Neutrophil (primary cell): ENCODE measurements around the genes CPSF6 and BEST3.

DNA sequence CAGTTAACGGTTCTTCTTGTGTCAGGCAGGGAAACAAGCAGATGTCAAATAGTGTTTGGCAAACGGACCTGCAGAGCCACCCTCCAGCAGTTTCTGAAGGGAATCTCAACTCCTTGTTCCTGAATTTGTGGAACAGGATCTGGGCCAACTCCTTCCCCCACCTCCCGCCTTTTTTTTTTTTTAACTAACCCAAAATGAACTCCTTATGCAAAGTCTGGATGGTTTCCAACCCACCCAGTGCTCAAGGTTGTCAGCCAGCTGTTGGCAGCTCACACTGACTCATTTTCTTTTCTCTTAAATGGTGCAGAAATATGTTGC lies 187.4 kb downstream of the CAND1 start:
- PRO-cap = no peak

DNA sequence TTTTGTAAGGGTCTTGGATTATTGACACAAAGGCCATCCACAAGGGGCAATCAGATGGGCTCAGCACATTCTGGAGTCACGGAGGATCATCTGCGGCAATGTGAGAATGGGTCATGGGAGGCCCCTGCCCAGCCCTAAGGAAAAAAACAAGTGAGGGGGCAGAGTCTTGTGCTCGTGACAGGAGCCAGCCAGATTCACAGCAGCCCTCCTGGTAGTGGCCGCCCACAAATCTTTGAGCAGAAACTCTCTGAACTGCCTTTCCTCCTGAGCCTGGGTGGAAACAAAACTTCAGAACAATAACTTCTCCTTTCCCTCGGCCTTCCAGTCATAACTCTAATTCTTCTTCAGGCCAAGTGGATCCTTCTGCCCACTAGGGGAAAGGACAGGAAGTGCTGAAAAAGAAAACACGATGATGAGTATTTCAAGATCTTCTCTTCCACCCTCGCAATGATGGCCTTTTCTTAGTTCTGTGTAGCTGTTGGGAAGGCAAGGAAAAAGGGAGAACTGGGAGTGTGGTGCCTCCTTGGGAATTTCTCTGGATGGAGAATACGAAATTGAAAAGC lies 188.6 kb downstream of the CAND1 start:
- PRO-cap = no peak

DNA sequence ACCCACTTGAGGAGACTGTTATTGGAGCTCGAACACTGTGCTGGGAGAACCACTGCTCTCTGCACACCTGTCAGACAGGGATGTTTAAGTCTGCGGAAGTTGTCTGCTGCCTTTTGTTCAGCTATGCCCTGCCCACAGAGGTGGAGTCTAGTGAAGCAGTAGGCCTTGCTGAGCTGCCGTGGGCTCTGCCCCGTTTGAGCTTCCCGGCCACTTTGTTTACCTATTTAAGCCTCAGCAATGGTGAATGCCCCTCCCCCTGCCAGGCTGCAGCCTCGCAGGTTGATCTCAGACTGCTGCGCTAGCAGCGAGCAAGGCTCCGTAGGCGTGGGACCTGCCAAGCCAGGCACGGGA lies 143.5 kb downstream of the DYRK2 start:
- PRO-cap = no peak

DNA sequence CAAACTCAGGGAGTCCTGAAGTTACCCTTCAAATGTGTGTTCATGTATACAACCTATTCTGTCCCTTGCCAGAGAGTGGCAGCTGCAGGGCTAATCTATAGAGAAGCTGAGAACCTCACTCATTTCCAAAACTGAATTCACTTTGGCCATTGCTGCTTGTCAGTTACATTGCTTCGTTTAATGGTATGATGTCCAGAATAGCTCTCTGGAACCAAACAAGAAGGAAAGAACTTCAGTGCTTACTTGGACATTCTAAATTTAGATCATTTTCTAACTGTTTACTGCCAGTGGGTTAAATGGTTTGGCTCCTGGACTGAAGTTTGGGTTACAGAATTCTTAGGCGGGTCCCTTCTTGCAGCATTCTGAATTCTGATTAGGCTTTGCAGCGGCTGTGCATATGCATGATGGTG lies 148.6 kb downstream of the DYRK2 start:
- PRO-cap = no peak

GRCh38 chr12:68180802-68181519 lies 21.4 kb upstream of the IFNG start:
- PRO-cap = no peak

DNA sequence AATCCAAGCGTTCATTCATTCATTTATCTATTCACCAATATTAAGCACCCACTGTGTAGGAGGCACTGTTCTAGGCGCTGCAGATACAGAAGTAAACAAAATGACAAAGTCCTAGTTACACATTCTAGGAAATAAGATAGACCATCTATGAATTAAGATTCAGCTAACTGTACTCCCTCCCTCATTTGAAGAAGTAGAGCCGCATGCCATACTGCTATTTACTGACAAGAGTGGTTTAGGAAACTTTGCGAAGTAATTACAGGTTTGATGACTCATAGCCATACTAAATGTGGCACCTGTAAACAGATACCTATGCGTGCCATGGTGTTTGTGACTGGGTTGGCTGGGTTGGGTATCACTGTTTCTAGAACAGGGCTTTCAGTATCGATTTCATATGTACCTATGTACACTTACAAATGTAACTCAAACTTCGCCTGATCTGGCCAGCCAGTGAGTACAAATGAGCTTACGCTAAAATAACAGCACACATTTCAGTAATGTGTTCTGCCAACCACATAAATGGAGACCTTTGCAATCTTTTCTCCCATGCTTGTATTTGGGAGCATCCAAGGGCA lies 42.0 kb upstream of the MDM1 start:
- PRO-cap = no peak

DNA sequence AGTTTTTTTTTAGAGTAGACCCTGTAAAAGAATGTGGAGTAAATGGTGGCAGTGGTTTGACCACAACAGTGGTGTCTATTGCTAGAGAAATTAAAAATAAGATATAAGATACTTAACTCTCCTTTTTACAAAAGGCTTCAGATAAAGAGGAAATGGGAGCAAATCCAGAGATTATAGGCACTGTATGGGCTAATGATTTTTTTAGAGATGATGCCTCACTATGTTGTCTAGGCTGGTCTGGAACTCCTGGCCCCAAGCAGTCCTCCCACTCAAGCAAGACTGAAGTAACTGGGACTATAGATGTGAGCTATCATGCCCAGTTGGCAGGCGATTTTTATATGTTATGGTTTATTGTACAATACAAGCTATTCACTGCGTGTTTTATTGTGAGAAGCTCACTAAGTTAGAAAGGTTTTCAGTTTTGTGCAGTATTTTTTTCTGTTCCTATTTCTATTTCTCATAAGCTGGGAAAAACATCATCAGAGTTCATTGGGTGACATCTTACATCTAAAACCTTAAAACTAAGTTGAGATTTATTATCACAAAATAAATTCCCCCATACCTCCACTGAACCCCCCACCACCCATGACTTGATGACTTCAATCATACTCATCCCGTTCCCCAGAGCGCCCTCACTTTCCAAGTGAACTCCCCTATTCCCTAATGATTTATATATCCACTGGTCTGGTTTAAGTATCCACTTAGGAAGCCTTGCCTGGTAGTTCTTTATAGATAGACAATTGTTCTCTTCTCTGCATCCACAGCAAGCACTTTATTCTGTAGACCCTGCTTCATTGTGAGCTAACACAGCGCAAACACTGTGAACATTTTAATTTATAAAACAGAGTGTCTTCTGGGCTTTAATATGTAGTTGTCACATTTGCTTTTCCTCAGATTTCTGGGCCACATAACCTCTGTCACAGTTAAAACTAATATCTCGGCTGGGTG lies 22.2 kb downstream of the RAP1B start:
- PRO-cap = no peak

- PRO-cap = no peak
Measured at GRCh38 chr12:68976498-68976915, 43.5 kb upstream of the CPM start.

DNA sequence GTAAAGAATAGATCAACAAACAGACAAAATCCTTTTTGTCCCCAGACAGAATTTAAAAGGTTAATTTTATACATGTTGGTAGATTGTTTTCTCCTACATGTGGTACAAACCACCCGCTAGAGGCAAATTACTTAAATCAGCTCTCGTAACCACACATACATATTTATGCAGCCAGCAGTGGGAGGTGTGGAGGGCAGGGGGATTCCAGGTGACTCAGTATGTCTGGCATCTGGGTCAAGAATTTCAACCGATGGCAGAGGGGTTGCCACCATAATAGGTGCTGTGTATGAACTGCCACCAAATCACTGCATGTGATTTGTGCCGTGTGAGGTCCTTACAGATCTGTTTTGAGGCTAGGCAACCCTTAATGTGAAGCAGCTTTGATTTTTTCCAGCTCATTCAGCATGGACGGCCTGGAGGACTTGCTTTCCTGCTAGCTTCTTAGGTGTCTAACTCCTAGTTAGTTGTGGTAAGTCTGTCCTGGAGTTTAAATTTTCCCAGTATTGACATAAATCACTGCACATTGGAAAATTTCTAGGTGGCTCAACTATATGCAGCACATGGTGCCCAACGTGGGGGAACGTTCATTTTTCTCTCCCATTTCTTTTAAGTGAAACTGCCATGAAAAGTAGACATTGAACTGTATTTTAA lies 120.1 kb upstream of the CPM start:
- PRO-cap = no peak

DNA sequence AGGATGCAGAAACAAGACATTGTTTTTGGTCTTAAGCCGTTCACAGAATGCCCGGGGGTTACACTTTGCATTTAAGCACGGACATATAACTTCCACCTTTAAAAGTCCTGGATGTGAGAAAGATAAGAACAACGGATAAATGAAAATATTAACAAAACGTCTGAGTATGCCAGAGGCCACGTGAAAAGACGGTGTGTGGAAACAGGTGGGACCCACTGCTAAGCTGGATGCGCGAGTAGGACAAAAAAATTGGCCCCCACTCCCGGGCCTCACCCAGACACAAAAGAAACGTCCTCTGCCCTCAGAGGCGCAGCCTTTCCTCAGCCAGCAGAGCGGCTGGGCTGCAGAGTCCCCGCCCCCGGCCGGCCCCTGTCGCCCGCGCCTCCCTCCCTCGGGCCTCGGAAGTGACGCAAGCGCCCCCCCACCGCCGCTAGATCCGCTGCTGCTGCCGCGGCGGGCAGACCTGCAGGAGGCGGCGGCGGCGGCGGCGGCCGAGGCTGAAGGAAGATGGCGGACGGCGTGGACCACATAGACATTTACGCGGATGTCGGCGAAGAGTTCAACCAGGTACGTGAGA lies at the start of gene CPSF6:
Gene CPSF6 (plus strand): TSS at position 430 of the 577 bp plus-strand sequence.
- PRO-cap = bidirectional peak, plus-strand start at position 468 of the sequence, minus-strand start at position 287 of the sequence

GRCh38 chr12:69266441-69266935 lies 27.1 kb downstream of the CPSF6 start:
- PRO-cap = no peak

DNA sequence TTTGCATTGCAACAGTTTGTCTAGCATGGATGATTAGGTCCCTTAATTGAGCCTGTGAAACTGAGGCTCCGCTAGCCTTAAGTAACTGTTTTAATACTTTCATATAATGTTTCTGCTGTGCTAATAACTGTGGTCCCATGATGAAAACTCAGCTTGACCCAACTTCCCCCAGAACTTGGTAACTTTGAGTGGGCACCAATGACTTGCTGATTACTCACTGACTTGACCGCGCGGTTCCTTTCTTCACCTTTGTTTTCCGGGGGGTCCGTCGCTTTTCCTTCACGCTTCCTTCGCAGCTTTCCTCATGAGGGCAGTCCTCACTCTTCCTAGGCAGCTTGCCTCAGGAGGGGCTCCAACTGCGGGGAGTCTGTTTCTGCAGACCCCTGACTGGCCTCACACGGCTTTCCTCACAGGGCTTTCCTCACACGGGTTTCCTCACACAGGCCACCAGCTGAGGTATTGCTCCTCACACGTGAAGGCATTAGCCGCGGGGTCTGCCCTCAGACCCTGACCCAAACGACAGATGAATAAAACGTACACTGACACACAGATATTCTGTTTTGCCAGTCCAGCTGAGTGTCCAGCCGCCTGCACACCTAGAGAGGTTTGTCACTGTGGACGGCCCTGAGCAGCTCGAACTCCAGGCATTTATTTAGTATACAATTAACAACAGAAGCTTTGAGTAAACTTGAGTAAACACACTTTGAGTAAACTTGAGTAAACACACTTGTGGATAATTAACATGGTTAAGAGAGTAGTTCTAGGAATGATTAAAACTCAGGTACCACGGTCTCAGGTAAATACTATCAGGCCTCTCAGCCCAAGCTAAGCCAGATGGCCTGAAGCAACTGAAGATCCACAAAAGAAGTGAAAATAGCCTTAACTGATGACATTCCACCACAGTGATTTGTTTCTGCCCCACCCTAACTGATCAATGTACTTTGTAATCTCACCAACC lies 16.2 kb upstream of the LYZ start:
- PRO-cap = no peak

- PRO-cap = no peak
Measured at GRCh38 chr12:69332642-69333273, 15.4 kb upstream of the LYZ start.

DNA sequence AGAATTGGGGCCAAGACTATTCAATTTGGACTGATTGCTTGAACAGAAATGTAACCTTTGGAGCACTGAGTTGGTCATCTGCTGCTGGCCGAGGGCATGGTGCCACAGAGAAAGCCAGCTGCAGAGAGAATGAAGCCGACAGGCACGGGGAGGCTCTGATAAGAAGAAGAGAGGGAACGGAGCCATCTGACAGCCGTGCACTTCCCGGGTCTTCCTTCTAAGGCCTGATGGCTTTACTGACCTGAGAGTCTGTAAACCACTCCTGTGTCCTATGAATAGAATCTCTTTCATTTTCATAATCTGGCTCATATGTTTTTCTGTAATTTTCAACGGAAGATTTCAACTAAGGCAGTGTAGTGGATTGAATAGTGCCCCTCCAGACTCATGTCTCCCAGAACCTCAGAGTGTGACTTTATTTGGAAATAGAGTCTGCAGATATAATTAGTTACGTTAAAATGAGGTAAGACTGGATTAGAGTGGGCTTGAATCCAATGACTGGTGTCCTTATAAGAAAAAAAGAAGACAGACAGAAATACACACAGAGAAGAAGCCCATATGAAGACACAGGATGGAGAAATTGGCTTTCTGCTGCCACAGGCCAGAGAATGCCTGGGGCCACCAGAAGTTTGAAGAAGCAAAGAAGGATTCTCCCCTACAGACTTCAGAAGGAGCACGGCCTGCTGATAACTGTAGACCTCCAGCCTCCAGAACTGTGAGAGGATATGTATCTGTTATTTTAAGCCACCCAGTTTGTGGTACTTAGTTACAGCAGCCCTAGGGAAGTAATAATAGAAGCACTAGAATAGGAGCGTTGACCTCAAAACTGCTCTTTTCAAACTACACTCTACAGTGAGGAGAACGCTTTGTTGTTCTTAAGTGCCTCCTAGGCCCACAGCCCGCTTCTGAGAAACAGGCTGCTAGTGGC lies 38.9 kb upstream of the FRS2 start:
- PRO-cap = no peak

DNA sequence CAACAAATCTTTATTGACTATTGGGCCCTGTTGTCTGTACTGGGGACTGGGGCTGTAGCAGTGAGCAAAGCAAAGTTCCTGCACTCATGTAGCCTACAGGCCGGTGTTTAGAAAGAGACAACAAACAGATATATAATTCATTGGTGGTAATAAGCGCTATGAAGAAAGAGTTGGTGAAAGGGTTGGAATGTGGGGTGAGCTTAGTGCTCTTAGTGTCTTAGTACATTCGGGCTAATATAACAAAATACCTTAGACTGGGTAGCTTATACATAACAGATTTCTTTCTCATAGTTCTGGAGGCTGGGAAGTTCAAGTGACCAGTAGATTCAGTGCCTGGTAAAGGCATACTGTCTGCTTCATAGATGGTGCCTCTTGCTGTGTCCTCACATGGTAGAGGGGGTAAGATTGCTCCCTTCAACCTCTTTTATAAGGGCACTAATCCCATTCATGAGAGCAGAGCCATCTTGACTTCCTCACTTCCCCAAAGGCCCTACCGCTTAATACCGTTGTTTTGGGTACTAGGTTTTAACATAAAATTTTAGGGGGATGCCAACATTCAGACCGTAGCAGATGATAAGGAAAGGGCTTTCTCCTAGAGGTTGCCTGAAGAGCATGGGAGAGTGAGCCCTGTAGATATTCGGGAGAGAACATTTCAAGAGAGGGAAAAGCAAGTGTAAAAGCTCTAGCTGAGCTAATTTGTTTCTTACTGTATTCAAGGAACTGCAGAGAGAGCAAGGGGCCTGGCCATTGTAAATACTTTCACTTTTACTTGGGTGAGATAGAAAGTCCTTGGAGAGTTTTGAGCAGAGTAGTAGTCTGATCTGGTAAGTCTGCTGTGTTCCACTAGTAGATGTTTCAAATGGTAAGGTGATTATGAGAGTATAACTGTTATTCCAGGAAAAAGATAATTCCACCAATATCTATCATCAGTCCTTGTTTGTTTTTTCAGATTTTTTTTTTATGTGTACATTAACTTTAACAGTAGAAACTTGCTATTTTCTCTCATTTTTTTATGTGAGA lies 27.2 kb downstream of the FRS2 start:
- PRO-cap = no peak

- PRO-cap = no peak
Measured at GRCh38 chr12:69544010-69544183, 41.4 kb upstream of the CCT2 start.

DNA sequence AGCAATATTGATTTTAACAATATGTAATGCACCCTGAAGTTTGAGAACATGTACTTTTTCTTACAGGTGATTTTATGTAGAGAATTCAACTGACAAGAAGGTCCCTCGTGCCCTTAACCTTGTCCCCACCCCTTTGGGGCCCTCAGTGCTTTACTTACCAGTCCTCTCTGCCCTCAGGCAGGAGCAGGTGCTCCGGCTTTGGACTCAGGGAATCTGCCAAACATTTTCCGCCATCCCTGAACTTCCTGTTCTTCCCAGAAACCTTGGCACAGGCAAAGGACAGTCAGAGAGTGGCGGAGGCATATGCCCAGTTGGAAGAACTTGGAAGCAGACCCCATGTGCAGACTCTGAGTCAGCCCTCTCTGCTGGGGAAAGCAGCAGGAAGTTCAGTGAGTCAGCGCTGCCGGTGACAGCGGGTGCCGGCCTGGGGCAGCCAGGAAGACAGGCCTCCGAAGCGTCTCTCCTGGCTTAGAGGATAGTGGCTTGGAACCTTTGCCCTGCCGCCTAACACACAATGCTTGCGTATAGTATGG lies 10.1 kb downstream of the BEST3 start:
- PRO-cap = no peak

GRCh38 chr12:69699246-69699652 lies at the start of gene BEST3:
Gene BEST3, minus strand, starts transcription at chr12:69699303.
- PRO-cap = no peak

- PRO-cap = no peak
Measured at GRCh38 chr12:69935435-69936033, 110.5 kb downstream of the MYRFL start.

DNA sequence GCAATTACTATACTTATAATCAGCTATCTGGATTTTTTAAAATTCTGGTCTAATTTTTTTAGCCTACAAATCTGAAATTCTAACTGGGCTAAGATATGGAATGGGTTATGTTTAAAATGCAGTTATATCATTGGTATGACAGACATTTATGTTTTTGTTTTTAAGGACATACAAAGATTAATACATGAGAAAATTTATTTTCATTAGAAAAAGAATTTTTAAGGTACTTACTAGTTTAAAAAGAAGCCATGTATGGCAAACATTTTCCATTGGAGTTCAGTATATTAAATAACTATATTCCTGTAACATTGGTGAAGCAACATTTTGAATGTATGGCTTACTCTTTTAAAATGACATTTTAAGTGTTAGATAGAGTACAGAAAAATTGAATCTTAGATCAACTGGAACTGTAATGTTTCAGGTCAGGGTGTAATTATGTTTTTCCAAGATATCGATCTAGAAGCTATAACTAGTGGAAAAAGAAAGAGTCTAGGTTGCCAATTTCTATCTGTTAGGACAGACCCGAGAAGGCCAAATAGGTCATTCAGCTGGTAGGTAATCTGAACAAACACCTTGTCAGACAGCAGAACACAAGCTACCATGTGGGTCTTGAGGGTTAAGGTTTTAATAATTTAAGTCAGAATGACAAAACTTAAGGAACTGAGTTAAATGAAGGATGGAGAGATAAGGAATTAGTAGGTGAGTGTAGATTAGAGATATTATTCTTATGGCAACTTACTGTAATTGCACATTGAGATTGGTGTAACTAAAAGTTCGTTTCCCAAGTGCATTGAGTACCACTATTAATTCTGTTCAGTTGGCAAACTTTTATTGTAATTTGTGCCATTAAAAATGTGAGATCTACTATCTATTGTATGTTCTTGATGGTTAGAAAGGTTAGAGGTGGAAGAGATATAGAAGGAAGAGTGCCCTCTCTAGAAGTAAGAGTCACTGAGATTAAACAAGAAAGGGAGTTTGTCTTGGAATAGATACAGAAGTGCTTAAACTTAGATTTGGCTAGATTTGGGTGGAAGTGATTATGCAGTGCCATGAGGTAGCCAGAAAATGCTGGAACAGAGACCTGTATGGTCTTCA lies 44.9 kb upstream of the KCNMB4 start:
- PRO-cap = no peak